Mononuclear cell (primary cell): ENCODE measurements around a stretch of chr14.

- RRBS = no CpG with 5 or more reads among the region's 4 CpGs
These were observed 93.2 kb downstream of the SAMD4A start for GRCh38 chr14:54660044-54660578.

DNA sequence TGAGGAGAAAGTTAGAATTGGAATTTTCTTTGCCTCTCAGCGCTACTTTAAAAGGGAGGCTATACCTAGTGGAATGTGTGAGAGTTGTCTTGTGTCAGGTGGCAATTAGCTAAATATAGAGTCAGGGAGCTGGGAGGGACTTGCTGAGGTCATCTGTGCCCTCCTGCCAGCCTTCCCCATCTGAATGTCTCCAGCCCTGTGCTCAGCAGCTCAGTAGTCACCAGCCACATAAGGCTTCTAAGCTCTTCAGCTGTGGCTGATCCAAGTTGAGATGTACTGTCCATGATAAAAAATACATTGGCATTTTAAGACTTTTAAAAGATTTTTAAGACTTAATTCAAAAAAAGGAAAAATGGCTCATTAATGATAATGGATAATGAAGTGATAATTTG is 132.3 kb downstream of the SAMD4A start:
- RRBS = no CpG with 5 or more reads among the region's 1 CpG

DNA sequence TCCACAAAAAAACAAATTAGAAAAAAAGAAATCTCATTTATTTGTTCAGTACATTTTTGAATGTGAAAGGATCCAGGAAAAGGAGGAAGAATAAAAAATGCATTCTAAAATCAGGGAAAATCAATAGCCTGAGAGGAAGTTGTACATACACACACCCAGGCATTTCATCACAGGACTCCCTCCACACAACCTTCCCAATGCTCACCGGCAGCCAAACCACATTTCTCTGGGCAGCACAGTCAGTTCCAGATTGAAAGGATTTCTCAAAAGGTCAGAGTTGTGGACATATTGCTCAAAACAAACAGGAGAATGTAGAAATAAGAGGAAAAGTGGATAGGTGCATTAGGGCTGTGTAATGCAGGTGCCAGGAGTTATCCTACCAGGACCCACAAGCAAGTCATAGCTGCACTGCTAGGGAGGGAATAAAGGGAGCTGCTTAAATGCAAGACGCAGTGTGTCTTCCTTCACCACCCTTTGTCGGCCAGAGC is 63.0 kb downstream of the GCH1 start:
- RRBS = no CpG with 5 or more reads among the region's 3 CpGs

- RRBS = no CpG with 5 or more reads among the region's 30 CpGs
These were observed 32.2 kb downstream of the GCH1 start for GRCh38 chr14:54870110-54871184.

DNA sequence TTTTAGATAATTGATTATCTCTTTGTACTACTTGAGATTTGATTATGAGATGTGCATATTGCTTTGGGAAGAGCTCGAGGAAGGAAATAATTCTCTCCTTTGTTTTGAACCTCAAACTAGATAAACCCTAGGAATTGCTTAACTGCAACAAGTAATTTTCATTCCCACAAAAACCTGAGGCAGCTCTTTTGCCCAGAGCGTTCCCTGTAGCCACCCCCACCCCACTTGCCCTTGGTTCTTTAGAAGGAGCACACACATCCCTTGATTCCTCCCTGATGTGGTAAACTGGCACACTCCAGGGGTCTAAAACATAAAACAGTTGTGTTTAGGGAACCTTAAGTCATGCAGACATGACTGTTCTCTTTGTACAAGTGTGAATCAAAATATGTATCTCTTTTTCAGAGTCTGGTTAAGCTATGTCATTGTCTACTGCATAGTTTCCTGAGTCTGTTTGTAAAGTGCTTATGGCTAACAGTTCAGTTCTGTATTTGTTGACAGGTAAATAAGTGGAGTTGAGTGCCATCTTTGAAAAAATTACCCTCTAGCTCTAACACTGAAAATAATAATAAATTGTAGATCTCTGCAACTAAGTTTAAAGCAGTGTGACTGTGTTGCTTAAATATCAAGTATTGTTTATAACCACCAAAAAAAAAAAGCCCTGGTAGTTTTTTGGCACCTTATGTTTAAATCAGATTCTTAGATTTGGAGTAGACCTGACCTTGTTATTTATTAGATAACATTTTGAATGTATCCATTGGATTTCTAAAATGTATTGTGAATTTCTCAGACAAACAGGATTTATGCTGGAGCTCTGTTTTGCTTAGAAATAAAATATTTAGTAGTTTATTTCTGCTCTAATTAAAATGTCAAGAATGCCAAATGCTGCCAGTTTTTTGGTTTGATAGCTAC is 14.1 kb downstream of the MAPK1IP1L start:
- RRBS = no CpG with 5 or more reads among the region's 2 CpGs

DNA sequence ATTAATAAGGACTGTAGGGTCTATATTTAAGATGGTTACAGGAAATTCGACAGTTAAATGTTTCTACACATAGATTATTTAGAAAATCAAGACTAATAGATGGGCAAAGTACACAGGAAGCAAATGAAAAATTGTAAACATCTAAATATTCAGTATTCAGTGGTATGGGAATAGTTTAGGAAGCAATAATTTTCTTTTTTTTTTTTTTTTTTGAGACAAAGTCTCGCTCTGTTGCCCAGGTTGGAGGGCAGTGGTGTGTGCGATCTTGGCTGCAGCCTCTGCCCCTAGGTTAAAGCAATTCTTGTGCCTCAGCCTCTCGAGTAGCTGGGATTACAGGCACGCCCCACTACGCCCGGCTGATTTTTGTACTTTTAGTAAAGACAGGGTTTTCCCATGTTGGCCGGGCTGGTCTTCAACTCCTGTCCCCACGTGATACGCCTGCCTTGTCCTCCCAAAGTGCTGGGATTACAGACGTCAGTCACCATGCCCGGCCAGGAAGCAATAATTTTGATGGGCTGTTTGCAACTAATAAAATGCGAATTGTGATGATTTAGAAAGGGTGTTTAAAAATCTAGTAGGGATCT is 62.1 kb downstream of the ATG14 start:
- RRBS = no CpG with 5 or more reads among the region's 13 CpGs

DNA sequence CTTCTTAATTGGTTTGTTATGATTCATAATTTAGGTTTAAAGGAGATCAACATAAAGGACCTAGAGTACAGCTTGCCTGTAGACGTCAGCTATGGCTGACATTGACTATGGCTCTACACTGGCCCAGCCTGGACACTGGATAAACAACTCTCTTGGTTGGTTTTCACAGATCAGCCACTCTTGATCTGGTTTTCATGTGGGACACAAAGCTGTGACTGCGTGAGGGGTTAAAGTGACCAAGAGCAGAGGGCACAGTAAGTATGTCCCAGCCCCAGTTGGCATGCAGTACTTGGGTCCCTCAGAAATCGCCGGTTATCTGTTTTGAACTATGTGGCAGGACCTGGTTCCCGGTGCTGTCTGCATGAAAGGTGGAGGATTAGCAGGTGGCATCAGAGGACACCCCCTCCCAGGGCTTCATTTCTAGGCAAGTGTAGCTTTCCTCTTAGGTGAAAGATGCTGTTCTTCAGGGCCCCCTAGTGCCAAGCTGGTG is 57.3 kb downstream of the ATG14 start:
- RRBS = no CpG with 5 or more reads among the region's 5 CpGs

- RRBS = no CpG with 5 or more reads among the region's 4 CpGs
These were observed 6.5 kb upstream of the TBPL2 start for GRCh38 chr14:55446749-55447403.

GRCh38 chr14:55629760-55630478 is 49.9 kb downstream of the KTN1 start:
- RRBS = no CpG with 5 or more reads among the region's 5 CpGs

- RRBS = no CpG with 5 or more reads among the region's 2 CpGs
These were observed 53.1 kb downstream of the KTN1 start for GRCh38 chr14:55633129-55633583.

DNA sequence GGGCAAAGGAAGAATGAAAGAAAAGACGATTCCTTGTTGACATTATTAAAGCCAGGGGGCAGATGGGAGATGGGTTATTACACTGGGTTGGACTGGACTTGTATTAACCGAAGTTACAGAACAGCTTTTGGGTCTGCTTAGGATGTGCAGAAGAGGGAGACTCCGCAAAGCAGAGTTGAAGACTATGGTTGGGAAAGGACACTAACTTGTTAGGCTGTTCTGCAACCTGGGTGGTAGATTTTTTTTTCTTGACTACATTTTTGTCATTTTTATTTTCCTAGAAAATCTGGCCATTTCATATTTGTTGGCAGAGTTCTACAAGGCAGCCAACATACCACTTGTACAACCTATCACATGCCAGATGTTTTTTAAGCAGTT is 107.1 kb downstream of the KTN1 start:
- RRBS = no CpG with 5 or more reads among the region's 3 CpGs

- RRBS = no CpG with 5 or more reads among the region's 5 CpGs
These were observed 126.0 kb downstream of the KTN1 start for GRCh38 chr14:55705872-55706530.

GRCh38 chr14:55806874-55807764 is 227.1 kb downstream of the KTN1 start:
- RRBS = no CpG with 5 or more reads among the region's 17 CpGs

GRCh38 chr14:56005682-56006230 is 112.5 kb upstream of the PELI2 start:
- RRBS = no CpG with 5 or more reads among the region's 9 CpGs

GRCh38 chr14:56133503-56134022 is 15.4 kb downstream of the PELI2 start:
- RRBS = no CpG with 5 or more reads among the region's 4 CpGs

- RRBS = 7% methylated on average over 38 of the region's 72 CpGs
These were observed 16.0 kb downstream of the OTX2 start for GRCh38 chr14:56793834-56795077.

- RRBS = no CpG with 5 or more reads among the region's 2 CpGs
These were observed 2.9 kb downstream of the OTX2 start for GRCh38 chr14:56807416-56807657.

- RRBS = no CpG with 5 or more reads among the region's 2 CpGs
These were observed 709 bp downstream of the AP5M1 start for GRCh38 chr14:57269623-57269736.

GRCh38 chr14:57275044-57275539 is 6.3 kb downstream of the AP5M1 start:
- RRBS = no CpG with 5 or more reads among the region's 1 CpG

- RRBS = no CpG with 5 or more reads among the region's 7 CpGs
These were observed 1.2 kb downstream of the NAA30 start for GRCh38 chr14:57391669-57392001.